Karpas-422 (cell line): ENCODE measurements around the genes ZNF556 and NCLN.

DNA sequence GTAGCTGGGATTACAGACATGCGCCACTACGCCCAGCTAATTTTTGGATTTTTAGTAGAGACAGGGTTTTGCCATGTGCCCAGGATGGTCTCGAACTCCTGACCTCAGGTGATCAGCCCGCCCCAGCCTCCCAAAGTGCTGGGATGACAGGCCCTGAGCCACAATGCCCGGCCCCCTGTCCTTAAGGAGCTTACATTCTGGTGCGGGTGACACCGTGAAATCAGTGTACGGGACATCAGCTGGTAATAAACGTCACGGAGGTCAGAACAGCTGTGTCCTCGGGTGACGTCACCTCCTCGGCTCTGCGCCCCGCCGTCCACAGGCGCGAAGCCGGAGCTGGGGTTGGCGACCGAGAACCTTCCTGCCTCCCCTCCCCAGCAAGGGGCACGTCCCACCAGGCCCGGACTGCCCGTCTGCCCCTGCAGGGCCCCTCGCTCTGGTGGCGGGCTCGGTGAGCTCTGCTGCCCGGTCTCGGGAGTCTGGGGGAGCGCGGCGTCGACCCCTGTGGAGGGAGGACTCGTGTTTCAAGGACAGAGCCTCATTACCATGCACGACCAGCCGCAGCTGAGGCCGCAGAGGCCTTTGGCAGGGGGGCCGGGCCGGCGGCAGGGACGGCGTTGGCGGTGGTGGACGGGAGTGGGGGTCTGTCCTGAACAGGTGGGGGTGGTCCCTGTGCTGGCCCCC, 5.6 kb downstream of the LINGO3 start:
- PRO-cap, result no peak
- RAMPAGE, long total RNA, result no peak

- PRO-cap, result no peak
- RAMPAGE, long total RNA, result no peak
These were observed 8.2 kb downstream of the TMPRSS9 start for GRCh38 chr19:2368237-2368631.

GRCh38 chr19:2545759-2546293, 69.9 kb downstream of the GADD45B start:
- PRO-cap, result no peak
- RAMPAGE, long total RNA, result no peak

DNA sequence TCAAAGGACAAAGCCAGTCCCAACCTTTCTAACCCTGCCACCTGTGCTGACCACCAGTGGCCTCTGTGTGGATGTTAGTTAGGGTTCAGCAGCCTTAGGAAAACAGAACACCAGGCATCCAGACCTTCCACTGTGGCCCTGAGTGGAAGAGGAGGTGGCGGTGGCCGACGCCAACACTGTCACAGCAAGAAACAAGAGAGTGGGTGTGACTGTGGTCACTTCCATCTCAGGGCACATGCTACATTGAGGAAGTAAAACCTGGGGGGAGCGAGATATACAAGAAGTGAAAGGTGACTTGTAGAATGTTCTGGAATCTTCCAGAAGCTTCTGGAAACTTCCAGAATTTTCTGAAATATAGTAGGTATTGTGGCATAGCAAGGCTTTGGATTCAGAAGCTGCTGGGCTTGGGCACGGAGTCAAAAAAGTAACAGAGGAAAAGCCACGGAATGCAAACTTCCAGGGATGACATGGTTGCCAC, 24.4 kb downstream of the GNG7 start:
- PRO-cap, result no peak
- RAMPAGE, long total RNA, result no peak

DNA sequence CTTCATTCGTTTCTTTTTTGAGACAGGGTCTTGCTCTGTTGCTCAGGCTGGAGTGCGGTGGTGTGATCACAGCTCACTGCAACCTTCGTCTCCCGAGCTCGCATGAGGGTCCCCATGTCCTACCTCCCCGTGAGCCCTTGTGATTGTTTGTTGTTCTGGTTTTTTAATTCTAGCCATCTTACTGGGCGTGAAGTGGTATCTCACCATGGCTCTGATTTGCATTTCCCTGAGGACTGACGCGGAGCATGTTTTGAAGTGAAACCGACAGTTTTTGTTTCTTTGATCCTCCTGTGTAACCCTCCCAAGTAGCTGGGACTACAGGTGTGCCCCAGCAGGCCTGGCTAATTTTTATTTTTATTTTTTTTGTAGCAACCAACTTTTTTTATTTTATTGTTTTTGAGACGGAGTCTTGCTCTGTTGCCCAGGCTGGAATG, 21.7 kb downstream of the GNG7 start:
- PRO-cap, result no peak
- RAMPAGE, long total RNA, result no peak

DNA sequence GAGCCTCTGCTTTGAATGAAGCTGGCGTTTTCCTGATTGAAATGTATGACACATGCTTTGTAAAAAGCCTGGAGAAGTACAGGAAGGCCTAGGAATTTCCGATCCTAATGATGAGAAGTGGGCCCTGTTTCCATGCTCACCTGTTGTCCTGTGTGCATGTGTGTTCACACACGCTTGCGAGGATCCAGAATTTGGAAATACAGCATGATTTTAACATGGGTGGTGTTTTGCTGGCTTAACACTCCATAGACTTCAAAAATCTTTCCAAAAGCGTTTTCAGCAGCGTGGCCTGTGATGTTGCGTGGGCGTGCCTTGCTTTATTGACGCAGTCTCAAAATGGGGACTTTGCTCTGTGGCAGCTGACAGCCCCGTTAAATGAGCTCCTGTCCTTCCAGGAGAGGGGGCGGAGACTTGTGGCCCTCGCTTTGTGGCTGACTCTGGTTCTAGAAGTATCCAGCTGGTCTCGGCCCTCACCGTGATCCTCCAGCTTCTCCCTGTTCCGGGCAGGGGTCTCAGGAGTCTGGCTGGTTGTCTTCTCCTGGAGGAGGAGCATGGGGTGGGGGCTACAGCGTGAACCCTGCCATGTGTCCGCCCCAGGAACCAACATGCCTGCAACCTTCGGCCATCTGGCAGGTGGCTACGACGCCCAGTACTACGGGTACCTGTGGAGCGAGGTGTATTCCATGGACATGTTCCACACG, 8.5 kb upstream of the ZNF554 start:
- PRO-cap, result no peak
- RAMPAGE, long total RNA, result no peak

DNA sequence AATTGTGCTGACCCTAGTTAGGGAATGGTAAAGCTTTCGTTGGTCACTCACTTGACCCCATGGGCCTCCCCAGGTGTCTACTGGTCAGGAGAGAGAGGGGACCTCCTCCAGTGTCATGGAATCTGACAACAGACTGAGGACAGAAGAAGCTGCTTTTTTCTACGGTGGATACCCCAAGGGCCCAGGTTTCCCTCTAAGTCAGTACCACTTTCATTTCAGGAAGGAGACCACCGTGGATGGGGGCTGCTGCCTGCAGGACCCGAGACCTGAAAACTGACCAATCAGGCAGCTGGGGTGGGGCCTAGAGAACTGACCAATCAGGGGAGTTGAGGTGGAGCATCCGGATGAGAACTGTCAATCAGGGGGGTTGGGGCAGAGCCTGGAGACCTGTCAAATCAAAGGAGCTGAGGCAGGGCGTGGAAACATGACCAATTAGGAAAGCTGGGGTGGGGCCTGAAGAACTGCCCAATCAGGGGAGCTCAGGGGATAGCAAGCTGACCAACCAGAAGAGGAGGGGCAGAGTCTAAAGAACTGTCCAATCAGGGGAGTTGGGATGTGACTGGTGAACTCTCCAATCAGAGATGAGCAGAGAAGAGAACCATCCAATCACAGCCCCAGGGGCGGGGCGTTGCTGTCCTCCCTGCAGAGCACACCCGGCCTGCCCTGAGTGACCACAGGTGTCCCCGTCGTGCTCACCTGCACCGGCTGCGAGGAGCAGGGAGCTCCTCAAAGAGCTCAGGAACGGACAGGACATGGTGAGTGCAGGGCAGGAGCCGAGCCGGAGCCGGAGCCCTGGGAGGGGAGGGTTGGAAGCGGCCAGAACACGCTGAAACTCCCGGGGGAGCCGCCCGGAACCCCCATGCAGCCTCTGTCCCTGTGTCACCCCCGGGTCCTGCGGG, at the start of gene ZNF556:
ZNF556 (plus strand) TSS at position 666 of the 899 bp plus-strand sequence.
- PRO-cap, result no peak
- RAMPAGE, long total RNA, result no peak

DNA sequence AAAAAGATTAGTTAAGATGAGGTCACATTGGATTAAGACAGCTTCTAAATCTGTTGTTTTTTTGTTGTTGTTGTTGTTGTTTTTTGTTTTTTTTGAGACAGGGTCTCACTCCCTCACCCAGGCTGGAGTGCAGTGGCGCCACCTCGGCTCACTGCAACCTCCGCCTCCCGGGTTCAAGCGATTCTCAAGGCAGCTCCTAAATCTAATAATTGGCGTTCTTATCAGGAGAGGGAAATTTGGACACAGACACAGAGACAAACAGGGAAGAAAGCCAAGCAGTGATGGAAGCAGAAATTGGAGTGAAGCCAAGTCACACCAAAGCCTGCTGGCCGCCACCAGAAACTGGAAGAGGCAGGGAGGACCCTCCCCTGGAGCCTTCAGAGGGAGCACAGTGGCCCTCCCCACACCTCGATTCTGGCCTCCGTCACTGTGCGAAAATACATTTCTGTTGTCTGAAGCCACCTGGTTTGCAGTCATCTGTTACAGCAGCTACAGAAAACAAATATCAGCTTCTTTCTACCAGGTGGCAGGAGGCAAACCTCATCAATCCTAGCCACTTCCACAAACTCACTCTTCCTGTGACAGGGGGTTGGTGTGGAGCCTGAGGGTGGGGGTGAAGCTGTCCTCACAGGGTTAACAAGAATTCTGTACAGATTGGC, 8.3 kb upstream of the TLE6 start:
- PRO-cap, result no peak
- RAMPAGE, long total RNA, result no peak

GRCh38 chr19:3024731-3025970, 3.9 kb downstream of the TLE2 start:
- PRO-cap, result no peak
- RAMPAGE, long total RNA, result no peak

DNA sequence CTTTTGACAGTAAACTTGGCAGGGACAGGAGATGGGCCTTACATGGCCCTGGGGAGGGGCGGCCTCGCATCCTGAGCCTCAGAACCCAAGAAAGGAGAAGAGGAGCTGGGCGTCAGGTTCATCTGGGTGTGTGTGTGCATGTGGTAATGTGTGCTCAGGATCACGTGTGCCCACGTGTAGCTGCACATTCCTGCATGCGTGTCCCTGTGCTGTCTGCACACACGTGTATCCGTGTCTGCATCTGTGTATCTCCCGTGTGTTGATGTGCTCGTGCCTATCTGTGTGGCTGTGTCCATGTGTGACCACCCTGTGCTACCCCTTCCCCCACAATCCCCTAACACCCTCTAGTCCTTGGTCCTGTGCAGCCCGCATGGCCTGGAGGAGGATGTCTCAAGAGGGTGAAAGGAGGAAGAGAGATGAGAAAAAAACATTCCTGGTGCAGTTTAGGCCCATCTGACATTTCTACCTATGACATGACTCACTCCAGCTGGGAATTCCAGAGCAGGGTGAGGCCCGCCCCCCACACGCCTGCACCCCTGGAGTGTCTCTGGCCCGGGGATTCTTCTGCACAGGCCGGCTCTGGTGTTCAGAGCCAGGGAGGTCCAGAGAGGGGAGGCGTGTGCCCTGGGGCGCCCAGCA, 7.2 kb downstream of the TLE5 start:
- PRO-cap, result no peak
- RAMPAGE, long total RNA, result no peak

GRCh38 chr19:3080150-3080826, 13.9 kb upstream of the GNA11 start:
- PRO-cap, result no peak
- RAMPAGE, long total RNA, result no peak

GRCh38 chr19:3109869-3110420, 15.8 kb downstream of the GNA11 start:
- PRO-cap, result no peak
- RAMPAGE, long total RNA, result no peak

DNA sequence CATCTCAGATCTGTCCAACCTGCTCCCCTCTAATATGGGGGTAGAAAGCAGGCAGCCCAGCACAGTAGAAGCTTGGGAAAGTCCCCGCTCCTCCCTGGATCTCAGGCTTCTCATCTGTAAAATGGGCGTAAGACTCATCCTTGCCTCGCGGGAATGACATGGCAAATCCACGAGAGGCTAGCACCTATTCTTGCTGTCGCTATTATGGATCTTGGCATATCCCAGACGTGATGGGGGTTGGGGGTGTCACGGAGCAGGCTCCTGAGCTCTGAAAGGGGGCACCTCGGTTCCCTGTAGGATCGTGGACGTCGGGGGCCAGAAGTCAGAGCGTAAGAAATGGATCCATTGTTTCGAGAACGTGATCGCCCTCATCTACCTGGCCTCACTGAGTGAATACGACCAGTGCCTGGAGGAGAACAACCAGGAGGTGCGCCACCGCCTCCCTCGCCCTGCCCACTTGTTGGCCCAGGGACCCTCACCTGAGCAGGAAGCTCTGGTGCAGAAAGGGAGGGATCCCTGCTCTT, 19.8 kb downstream of the GNA15 start:
- PRO-cap, result no peak
- RAMPAGE, long total RNA, result no peak

- PRO-cap, result bidirectional peak, plus-strand start at chr19:3185945, minus-strand start at chr19:3185788
- RAMPAGE, long total RNA, result no peak
These were observed at the start of gene NCLN for GRCh38 chr19:3185714-3186250. TSS of gene NCLN (plus strand) at chr19:3185930.

GRCh38 chr19:3186251-3187210, 801 bp downstream of the NCLN start:
- PRO-cap, result no peak
- RAMPAGE, long total RNA, result no peak

GRCh38 chr19:3188268-3188658, 2.5 kb downstream of the NCLN start:
- PRO-cap, result no peak
- RAMPAGE, long total RNA, result no peak

DNA sequence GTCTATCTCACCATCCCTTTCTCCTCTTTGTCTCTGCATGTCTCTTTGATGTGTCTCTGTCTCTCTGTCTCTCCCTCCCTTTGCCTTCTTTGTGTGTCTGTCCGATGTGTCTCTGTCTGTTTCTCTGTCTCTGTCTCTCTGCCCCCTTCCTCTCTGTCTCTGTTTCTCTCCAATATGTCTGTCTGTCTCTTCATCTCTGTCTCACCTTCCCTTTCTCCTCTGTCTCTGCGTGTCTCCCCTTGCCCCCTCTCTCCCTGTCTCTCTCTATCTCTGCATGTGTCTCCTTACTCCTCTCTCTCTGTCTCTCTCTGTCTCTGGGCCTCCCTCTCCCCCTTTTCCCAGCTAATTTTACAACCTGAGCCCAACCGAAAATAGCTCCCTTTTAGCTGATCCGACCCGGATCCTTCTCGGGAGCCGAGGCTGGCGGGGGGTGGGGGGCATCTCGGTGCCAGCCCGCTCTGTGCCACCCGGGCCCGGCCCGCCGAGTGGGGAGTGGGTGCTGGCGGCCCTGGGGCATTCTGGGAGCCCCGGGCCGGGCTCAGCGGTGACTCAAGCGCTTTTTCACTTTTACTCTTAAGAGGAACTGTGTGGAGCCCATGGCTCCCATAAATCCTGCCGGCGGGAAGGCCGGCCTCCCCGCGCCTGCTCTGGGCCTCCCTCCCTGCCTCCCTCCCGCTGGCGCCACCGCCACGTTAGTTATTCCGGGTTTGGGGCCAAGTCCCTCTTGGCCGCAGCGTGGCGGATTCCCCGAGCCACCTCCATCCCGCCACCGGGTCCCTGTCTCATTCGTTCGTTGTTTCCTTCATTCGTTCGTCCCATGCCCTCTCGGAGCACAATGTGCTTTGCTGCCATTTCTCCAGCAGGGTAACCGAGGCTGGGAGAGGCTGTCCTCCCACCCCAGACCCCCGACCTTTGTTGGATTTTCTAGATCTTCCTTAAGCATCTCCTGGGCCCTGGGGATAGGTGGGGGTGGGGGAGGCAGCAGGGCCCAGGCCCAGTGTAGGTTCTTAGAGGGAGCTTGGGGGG, 3.0 kb downstream of the NFIC start:
- PRO-cap, result no peak
- RAMPAGE, long total RNA, result no peak

GRCh38 chr19:3376003-3376392, 9.6 kb downstream of the NFIC start:
- PRO-cap, result no peak
- RAMPAGE, long total RNA, result no peak

DNA sequence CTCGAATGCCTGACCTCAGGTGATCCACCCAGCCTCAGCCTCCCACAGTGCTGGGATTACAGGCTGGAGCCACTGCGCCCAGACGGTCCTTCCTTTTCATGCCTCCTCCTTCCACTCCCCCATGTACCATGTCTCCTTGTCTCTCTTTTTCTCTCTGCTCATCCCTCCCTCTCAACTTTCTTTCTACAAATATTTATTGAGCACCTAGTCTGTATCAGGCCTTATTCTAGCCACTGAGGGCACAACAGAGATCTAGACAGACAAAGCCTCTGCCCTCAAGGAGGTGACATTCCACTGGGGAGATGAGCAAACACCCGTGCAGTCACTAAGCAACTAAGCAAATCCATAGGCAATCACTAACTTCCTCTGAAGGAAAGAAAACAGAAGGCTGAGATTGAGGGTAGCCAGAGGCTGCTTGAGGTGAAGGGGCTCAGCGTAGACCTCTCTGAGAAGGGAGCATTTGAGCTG, 35.9 kb downstream of the NFIC start:
- PRO-cap, result no peak
- RAMPAGE, long total RNA, result no peak

GRCh38 chr19:3423333-3423776, 57.0 kb downstream of the SMIM24 start:
- PRO-cap, result no peak
- RAMPAGE, long total RNA, result no peak